GM19240 (cell line): ENCODE results near the genes ARMS2 and FAM24B.

- RRBS = 3% methylated on average over 21 of the region's 48 CpGs
These were observed 574 bp downstream of the ATE1 start for GRCh38 chr10:121927125-121927788.

DNA sequence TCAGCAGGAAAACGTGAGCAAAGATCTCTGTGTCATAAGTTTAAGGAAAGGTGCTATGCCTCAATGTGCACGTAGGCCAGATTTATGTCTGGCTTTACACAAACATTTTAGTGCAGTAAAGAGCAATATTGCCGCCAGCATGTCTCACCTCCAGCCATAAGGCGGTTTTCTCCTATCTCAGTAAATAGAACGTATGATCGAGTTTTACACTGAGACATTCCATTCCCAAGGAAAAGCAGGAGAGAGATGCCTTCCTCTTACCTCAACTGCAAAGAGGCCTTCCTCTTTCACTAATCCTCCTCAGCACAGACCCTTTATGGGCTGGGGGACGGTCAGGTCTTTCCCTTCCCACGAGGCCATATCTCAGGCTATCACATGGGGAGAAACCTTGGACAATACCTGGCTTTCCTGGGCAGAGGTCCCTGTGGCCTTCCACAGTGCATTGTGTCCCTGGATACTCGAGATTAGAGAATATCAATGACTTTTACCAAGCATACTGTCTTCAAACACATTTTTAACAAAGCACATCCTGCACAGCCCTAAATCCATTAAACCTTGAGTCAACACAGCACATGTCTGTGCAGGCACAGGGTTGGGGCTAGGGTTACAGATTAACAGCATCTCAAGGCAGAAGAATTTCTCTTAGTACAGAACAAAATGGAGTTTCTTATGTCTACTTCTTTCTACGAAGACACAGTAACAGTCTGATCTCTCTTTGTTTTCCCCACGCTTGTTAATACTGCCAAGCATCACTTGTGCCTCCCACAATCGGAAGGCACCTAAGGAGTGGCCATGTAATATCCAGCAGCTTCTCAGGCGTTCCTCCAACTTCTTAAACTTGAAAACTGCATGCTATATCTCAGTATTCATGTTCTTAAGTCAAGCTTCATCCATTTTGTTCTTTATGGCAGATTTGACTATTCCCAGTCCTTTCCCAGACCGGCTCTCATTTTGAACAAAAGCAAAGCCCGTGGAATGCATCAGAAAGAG, 2.6 kb upstream of the ATE1 start:
- RRBS = no CpG with 5 or more reads among the region's 15 CpGs

DNA sequence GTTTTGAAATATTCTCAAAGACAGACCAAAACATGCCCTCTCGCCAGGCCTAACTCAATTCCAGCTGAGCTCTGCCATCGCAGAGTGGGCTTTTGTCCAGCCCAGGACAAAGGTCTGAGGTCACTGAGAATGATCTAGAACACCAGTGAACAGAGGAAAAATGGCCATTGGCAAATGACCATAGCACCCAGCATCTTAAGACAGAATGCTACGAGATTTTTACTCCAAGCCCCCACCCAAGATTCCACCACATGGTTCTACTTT, 4.6 kb downstream of the NSMCE4A start:
- RRBS = no CpG with 5 or more reads among the region's 3 CpGs

GRCh38 chr10:121974208-121974971, 627 bp downstream of the NSMCE4A start:
- RRBS = 5% methylated on average over 21 of the region's 71 CpGs

- RRBS = no CpG with 5 or more reads among the region's 10 CpGs
These were observed 132.0 kb downstream of the TACC2 start for GRCh38 chr10:122120868-122121495.

- RRBS = no CpG with 5 or more reads among the region's 7 CpGs
These were observed 59.8 kb upstream of the BTBD16 start for GRCh38 chr10:122211208-122211744.

- RRBS = no CpG with 5 or more reads among the region's 5 CpGs
These were observed 18.5 kb downstream of the PLEKHA1 start for GRCh38 chr10:122392856-122393624.

- RRBS = no CpG with 5 or more reads among the region's 4 CpGs
These were observed 33.2 kb downstream of the PLEKHA1 start for GRCh38 chr10:122407777-122408101.

- RRBS = no CpG with 5 or more reads among the region's 7 CpGs
These were observed 38.0 kb downstream of the PLEKHA1 start for GRCh38 chr10:122412327-122413108.

DNA sequence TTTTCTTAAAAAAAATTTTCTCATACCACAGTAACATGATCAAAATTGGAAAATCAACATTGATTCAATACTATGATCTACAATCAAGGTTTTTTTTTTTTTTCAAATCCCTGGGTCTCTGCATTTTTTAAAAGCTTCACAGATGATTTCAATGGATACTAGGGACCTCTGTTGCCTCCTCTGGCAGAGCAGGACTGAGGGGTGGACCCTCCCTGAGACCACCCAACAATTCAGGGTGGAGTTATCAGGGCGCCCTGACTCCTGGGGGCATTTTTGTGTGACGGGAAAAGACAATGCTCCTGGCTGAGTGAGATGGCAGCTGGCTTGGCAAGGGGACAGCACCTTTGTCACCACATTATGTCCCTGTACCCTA, at the start of gene ARMS2:
TSS of gene ARMS2 (plus strand) at position 300 of the 373 bp plus-strand sequence.
- RRBS = no CpG with 5 or more reads among the region's 2 CpGs

DNA sequence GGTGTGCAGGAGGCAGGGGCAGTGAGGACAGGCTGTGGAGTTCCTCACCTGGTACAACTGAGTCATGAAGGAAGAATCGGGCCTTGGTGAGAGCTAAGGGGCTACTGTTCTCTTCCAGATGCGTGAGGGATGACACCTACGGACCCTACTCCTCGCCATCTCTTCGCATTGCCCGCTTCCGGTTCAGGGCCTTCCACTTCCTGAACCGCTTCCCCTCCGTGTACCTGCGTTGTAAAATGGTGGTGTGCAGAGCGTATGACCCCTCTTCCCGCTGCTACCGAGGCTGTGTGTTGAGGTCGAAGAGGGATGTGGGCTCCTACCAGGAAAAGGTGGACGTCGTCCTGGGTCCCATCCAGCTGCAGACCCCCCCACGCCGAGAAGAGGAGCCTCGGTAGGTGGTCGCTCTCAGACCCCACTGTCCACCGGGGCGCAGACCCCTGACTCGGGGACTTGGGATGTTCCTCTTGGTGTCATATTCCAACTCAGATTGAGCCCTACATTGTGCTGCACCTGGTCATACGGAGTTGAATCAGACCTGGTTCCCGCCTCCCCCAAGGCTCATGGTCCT, 29.6 kb upstream of the SPADH start:
- RRBS = no CpG with 5 or more reads among the region's 25 CpGs

DNA sequence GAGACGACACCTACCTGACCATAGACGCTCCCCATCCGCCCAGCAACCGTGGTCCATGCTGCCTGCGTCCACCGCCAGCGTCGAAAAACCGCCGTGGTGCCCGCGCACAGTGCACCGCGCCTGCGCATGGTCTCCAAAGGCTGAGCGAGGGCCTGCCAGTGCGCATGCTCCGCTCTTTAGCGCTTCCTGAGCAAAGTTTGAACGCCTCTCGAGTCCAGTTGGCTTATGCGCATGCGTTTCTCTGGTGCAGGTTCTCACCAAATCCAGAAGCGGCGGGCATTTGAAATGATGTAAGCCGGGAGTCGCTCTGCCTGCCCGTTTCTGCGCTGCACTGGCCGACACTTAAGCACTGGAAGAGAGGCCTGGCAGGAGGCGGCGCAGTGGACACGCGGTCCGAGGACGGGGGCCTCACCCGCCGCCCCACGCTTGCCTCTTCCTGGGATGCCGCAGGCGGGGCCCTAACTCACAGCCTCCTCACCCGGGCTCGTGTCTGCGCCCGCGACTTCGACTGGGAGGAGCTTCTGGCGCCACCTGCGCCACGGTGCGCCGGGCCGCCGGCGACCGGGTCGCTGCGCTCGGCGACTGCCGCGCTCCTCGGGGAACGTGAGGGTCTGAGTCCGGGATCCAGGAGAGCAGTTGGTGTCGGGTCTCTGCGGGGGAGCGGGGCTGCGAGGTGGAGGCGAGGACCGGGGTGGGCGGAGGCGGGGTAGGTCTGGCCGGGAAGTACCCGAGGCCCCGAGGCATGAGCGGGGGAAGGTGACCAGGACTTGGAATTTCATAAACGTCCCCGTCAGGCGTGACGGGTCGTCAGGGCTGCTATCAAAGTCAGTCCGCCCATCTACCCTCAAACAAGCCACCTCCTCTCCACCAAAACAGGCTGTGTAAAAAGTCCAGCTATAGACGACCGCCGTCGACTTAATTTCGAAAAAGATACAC, at the start of gene FAM24B:
TSS of gene FAM24B (minus strand) at position 111 of the 936 bp plus-strand sequence.
- RRBS = 5% methylated on average over 27 of the region's 88 CpGs

GRCh38 chr10:123007485-123007857, 1.1 kb downstream of the IKZF5 start:
- RRBS = no CpG with 5 or more reads among the region's 8 CpGs

DNA sequence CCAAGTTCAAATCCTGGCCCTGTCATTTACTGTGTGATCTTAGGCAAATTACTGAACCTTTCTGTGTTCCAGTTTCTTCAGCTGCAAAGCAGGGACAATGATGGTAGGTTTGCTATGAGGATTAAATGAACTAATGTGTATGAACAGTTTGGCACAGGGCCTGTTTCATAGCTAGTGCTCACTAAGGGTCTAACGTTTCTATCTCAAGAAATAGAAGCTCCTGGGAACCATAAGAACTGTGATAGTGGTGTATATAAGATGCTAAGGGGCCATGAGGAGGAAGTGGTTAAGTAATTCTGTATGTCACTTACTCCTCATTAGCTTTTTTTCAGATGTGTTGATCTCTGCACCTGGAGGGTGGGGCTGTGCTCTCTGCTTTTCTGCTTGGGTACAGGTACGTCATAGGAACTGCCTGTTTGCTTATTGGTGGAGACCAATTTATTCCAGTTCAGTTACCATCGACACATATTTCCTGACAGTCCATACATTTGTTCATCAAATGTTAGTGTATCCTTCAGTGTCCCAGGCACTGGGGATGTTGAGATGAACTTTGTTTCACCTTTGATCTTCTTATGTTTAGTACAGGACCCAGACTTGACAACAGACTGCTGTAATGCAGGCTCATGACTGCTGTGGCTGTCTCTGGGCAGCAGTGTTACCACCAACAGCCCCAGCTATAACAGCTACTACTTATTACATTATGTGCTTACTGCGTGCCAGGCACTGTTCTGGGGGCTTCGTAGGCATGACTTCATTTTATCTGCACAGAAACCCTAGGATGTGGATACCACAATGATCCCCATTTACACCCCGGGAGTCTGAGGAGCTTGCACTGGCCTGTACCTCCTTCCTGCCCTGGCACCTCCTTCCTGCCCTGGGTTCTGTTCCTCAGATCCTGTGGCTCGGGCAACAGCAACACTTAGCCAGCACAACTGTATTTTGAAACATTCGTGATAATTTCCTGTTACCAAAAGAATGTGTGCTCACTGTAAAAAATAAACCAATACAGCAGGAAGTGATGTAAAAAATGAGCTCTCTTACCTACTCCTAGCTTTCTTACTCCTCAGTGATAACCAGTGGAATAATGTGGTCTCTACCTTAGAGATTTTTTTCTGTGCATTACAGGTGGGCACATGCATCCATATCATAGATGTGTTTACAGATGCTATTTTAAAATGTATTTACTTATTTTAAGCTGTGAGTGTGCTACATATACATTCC, 87.4 kb downstream of the BUB3 start:
- RRBS = no CpG with 5 or more reads among the region's 8 CpGs

DNA sequence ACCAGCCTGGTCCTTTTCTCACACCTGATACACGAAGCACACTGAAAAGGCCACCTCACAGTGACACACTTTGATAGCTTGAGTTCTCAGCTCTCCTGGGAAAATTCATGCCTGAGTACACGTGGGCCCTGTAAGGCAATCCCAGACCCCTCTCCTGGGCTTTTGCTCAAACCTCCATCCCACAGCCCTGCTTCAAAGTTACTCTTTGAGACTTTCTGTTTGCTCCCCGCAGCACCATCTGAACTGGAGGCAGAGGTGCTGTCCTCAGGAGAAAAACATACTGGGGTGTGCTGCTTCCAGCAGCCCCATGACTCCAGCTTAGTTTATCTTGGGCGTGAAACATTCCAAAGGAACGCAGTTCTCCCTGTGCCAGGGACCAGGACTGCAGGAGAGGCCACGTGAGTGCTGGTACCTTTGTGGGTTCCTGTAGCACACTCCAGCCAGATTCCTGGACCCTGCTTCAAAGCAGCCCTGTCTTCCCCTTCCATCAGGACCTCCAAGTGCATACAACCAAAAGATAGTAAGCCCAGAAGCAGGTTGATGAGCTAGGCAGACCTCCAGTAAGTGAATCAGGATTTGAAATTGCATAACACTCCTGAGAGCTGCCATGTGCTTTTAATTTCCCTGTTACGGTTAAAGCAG, 38.6 kb upstream of the CPXM2 start:
- RRBS = no CpG with 5 or more reads among the region's 7 CpGs

DNA sequence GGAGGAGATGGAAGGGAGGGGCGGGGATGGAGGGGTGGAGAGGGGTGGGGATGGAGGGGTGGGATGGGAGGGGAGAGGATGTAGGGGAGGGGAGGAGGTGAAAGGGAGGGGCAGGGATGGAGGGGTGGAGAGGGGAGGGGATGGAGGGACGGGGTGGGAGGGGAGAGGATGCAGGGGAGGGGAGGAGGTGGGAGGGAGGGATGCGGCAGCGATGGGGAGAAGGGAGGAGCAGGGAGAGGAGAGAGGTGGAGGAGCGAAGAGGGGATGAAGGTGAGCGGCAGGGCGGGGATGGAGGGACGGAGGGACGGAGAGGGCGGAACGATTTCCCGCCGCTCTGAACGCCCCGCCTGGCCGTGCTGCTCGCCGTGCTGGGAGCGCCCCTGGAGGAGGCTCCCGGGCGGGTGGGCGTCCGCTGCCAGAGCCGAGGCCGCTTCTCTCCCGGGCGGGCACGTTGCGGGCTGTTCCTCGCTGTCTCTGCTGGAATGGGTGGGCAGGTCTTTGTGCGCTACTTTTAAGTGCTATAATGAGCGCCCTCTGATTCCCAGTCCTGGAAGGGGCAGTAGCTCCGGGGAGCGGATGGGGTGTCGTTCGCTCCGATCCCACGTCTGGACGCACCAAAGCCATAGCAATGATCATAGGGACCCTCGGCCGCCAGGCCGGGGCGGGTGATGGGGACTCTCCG, 80.9 kb upstream of the CPXM2 start:
- RRBS = 5% methylated on average over 15 of the region's 44 CpGs

DNA sequence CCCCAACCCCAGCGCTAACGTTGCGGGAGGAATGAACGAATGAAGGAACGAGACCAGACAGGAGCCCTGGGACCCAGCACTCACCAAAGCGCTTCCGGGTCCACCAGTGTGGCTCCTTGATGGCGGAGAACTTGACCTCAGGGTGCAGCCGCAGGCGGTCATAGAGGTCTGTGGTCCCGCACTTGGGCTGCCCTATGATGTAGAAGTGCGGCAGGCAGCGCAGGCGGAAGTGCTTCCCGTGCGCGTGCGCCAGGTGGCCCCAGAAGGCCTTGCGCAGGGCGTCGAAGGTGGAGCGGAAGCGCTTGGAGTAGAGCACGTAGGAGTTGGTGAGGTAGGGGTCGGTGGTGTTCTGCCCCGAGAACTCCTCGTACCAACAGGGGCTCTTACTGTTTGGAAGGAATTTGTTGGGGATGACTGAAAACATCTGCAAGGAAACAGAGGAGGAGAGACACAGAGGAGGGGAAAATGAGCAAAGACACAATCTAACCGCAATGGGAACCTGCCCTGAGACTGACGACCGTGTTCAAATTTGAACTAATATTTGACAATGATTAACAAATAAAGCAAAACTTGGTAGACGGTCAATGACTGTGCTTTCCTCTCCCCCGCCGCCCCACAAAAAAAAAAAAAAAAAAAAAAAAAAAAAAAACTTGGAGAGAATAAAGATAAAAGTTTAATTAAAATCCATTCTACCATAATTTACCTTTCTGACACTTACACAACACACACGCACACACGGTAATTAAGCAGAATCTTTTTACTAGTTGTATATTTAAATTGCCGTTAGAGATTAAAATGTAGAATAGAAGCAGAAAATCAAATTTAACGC, 48.7 kb downstream of the CHST15 start:
- RRBS = no CpG with 5 or more reads among the region's 37 CpGs

- RRBS = no CpG with 5 or more reads among the region's 20 CpGs
These were observed 78.9 kb upstream of the CHST15 start for GRCh38 chr10:124172066-124172936.

- RRBS = no CpG with 5 or more reads among the region's 15 CpGs
These were observed 88.7 kb upstream of the CHST15 start for GRCh38 chr10:124181993-124182503.

- RRBS = no CpG with 5 or more reads among the region's 20 CpGs
These were observed 37.7 kb downstream of the OAT start for GRCh38 chr10:124380865-124381635.